Colonic mucosa (tissue), 1 donor: ENCODE measurements around a stretch of chr2.

DNA sequence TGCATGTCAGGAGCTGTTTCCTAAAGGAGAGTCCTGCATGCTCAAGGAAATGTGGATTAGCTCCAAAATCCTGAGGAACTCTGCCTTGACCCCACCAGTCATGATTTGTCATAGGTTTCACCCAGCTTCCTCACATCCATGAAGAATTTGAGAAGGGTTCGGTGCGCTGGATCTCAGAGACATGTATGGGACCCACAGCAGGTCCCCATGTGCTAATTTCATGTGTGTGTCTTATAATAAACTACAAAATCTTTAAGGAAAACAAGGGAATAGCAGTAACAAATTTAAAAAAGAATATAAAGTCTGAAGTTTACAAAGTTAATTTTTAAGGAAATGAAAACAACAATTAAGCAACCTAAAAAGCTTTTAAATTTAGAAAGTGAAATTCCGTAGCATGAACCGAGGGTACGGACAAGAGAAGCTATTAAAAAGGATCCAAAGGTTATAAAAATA, 107.1 kb downstream of the COL6A3 start:
- PRO-cap: no peak

- PRO-cap: unidirectional peak, plus-strand start at chr2:237486410; unidirectional peak, minus-strand start at chr2:237486616
Measured at GRCh38 chr2:237486186-237486702, 807 bp upstream of the MLPH start.

DNA sequence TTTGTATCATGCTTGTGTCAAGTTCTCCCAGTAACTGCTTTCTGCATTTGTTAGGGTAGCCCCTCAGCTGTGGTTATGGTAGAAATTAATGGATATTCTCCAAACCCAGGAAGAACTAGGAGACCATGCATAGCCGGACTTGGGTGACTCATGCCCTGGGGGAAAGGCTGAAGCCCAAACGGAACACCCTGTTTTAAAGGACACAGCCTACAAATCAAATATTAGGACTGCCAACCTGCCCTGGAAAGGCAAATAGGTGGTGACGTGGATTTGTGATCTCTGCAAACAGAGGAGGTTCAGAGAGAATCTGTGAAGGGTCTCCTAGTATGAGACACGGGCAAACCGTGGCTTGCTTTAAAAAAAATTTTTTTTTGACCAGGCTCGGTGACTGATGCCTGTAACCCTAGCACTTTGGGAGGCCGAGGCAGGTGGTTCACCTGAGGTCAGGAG, 15.4 kb downstream of the MLPH start:
- PRO-cap: bidirectional peak, plus-strand start at position 299 of the sequence, minus-strand start at position 169 of the sequence

GRCh38 chr2:237503291-237503655, 16.2 kb downstream of the MLPH start:
- PRO-cap: no peak

DNA sequence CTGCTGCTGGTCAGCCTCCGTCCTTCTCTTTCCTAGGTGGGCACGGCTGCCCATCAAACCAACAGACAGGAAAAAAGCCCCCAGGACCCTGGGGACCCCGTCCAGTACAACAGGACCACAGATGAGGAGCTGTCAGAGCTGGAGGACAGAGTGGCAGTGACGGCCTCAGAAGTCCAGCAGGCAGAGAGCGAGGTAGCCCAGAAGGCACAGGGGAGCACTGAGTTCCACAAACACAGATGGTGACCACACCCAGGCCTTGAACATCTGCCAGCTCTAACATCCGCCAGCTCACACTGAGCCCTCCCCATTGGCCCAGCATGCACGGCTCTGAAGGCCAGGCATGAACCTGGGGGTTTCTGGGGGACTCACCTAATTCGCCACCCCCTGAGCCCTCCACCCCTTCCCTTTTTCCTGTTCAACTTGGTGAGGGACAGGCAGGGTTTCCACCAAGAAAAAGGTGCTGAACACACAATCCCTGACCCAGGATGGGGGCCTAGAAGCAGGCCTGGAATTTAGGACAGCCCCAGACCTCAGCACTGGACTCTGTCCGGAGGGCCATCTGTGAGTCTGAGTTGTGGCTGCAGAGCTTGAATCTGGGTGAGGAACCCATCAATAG, 25.5 kb upstream of the PRLH start:
- PRO-cap: no peak

- PRO-cap: no peak
Measured at GRCh38 chr2:237558511-237559557, 7.5 kb upstream of the PRLH start.

DNA sequence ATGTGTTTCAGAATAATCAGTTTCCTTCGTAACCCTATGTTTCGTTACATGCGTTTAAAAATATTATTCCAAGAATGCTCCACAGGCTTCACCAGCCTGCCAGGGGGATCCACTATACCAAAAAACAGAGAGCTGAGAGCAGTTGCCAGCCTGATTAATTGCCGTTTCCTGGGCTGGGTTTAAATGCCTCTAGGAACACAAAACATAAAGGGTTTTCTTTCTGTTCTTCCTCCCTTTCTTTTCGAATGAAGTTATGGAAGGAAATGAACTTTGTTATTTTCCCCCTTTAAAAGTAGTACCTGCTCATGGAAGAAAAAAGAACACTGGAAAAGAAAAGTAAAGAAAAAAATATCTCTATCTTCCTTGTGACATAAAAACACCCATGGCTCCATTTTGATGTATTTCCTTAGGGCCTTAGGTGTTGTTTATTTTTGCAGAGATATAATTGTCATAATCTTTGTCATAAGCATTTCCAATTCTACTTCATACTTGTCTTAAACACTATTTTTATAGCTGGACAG, 48.1 kb downstream of the LRRFIP1 start:
- PRO-cap: no peak

DNA sequence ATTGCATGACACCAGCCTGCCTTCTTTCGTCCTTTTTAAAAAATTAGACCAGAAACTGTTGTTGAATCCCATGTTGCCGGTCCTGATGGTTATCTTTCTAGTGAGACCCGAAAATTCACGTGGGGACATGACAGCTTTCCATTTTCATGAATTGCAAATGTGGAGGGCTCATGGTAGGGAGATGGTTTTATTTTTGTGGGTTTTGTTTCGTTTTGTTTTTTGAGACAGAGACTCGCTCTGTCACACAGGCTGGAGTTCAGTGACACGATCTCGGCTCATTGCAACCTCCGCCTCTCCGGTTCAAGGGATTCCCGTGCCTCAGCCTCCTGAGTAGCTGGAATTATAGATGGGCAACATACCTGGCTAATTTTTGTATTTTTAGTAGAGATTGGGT, 48.9 kb downstream of the LRRFIP1 start:
- PRO-cap: no peak

DNA sequence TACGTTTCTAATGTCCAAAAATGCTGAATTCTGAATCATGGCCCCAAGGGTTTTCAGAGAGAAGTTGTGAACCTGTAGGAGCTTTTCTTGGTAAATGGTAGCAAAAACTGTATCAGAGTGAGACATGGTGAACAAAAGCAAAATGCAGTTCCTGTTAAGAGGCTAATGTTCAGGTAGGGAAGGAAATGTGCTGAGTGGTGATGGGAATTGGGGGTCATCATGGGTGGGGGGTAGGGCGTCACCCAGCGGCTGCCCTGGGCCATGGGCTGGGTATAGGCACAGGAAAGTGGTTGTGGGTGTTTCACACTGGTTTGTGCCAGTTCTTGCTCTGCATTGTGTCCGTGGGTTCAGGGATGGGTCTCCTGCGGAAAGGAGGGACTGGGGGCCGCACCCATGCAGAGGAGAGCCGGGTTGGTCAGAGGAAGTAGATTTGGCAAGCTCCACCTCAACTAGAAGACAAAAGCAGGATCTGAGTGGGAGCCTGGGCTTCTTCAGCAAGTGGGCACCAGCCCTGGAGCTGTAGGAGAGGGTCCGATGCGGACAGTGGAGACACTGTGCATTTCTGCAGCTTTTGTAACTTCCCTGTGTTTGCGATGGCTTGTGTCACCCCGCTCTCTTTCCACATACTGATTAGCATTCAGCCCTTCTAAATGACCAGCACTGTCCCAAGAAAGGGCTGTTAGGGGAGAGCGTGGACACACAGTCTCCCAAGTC, 67.0 kb downstream of the LRRFIP1 start:
- PRO-cap: bidirectional peak, plus-strand start at position 484 of the sequence, minus-strand start at position 330 of the sequence

- PRO-cap: no peak
Measured at GRCh38 chr2:237736069-237737223, 62.1 kb upstream of the RBM44 start.

- PRO-cap: no peak
Measured at GRCh38 chr2:237739029-237739640, 59.4 kb upstream of the RBM44 start.

- PRO-cap: no peak
Measured at GRCh38 chr2:238252739-238253465, 13.1 kb upstream of the HES6 start.

DNA sequence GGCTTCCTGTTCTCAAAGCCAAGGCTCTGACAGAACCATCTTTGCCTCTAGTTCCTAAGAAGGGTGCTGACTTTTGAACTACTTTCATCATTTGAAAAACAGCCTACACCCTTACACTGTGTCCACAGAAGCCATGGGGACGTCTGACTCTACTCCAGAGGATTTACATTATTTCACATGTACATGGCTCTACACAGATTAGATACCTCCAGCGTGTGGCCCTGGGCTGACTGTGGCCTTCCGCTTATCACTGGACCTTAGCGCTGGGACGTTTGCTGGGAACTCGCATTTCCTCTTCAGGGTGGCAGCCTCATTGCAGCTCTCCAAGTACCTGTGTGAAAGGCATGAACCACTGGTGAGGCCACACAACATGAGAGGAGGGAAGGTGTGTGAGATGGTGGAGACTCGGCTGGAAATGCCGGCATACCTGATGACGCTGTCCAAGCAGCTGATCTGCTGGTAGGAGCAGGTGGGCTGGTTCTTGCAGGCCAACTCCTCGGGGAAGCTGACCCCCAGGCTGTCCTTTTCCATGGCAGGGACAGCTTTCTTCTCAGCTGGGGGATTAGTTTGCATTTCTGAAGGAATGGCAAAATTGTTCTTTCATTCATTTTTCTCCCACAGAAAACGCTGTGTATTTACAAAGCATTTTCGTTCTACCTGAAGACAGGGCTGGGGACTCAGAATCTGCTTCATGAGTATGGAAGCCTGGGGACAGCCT, 18.4 kb upstream of the HES6 start:
- PRO-cap: no peak

GRCh38 chr2:238263224-238264158, 23.7 kb upstream of the HES6 start:
- PRO-cap: no peak

GRCh38 chr2:238274155-238274929, 14.1 kb downstream of the PER2 start:
- PRO-cap: unidirectional peak, minus-strand start at chr2:238274368

- PRO-cap: no peak
Measured at GRCh38 chr2:238320913-238321387, 632 bp downstream of the TRAF3IP1 start.

- PRO-cap: no peak
Measured at GRCh38 chr2:238425839-238426448, 783 bp upstream of the ASB1 start.

- PRO-cap: no peak
Measured at GRCh38 chr2:238439005-238439973, 12.6 kb downstream of the ASB1 start.

DNA sequence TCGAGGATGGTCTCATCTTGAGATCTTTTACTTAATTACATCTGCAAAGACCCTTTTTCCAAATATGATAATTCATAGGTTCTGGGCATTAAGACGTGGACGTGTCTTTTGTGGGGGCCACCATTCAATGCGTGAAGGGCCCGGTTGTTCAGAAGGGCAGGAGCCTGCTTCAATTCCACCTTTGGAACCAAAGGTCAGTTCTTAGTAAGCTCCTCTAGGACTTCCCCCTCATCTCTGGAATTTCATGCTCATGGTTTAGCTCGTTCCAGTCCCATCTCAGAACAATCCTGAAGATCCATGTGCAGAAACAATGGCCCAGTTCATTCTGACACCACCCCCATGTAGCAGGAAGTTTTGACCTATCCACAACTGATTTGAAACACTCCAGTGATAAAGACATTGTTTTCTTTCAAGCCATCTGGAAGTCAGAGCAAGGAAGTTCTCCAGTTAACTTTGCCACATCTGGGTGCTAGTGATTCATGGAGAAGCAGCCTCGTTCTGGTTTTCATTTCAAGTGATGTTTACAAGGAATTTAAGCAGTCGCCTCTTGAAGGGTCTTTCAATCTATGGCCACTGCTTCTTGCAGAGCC, 36.7 kb upstream of the TWIST2 start:
- PRO-cap: no peak

DNA sequence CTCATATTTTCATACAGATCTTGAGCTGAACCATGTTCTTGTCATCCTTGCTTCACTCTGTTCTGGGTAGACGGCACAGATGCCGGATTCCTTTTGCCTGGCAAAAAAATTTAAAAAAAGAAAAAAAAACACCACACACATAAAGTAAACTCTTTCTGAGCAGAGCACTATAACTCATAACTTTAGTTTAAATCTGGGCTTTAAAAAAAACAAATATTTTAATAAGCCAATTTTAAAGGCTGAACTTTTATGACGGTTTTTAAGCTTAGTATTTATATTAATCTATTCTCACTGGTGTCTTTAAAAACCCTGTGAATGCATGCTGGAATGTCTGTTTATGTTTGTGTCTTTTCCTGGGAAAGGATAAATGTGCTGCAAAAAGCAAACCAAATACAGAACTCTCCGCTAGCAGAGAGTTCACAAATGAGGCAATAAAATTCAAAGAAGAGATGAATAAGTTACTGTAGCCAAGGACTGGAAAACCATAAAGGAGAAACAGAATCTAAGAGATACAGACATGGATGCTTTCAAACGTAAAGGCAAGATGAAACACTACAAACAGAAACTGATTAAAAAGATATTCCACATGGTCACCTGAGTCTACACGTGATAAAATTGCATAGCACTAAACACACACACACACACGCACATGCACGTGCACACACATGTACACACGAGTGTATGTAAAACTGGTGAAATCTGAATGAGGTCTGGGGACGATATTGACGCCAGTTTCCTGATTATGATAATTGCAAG, 4.3 kb downstream of the TWIST2 start:
- PRO-cap: no peak